HT1080 (cell line): ENCODE measurements around the gene CLSTN3.

RAMPAGE:
- cytosol, long total RNA = no peak
- long total RNA = no peak
- nucleus, long total RNA = no peak
Measured at GRCh38 chr12:7068317-7069048, 8.0 kb downstream of the C1S start.

DNA sequence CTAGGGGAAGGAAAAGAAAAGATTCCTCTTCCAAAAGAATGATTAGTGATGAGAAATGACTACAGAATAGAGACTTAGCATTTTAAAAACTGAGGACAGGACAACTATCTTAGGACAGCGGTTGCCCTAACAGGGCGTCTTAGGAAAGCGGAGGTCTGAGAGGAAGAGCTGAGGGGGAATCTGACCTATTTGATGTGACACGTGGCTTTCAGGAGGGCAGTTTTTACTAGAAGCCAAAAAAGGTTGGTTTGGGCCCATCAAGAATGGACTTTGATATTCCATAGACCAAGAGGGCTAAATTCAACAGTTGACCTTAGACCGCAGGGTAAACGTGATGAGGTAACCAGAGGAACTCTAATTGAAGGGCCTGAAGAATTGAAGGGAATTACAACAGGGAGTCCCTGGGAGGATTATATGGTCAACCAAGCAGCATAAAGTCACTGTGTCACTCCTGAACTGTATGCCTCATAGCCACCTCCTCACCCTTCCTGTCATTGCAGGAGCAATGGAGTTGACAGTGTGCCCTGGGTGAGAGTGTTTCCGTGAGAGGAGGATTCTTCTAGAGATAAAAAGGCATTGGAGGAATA, 11.5 kb downstream of the C1S start:
RAMPAGE:
- cytosol, long total RNA = no peak
- long total RNA = no peak
- nucleus, long total RNA = no peak

RAMPAGE:
- cytosol, long total RNA = no peak
- long total RNA = no peak
- nucleus, long total RNA = no peak
Measured at GRCh38 chr12:7088239-7088815, 3.9 kb downstream of the C1R start.

GRCh38 chr12:7127412-7128559, 903 bp downstream of the RBP5 start:
RAMPAGE:
- cytosol, long total RNA = no peak
- long total RNA = no peak
- nucleus, long total RNA = no peak

DNA sequence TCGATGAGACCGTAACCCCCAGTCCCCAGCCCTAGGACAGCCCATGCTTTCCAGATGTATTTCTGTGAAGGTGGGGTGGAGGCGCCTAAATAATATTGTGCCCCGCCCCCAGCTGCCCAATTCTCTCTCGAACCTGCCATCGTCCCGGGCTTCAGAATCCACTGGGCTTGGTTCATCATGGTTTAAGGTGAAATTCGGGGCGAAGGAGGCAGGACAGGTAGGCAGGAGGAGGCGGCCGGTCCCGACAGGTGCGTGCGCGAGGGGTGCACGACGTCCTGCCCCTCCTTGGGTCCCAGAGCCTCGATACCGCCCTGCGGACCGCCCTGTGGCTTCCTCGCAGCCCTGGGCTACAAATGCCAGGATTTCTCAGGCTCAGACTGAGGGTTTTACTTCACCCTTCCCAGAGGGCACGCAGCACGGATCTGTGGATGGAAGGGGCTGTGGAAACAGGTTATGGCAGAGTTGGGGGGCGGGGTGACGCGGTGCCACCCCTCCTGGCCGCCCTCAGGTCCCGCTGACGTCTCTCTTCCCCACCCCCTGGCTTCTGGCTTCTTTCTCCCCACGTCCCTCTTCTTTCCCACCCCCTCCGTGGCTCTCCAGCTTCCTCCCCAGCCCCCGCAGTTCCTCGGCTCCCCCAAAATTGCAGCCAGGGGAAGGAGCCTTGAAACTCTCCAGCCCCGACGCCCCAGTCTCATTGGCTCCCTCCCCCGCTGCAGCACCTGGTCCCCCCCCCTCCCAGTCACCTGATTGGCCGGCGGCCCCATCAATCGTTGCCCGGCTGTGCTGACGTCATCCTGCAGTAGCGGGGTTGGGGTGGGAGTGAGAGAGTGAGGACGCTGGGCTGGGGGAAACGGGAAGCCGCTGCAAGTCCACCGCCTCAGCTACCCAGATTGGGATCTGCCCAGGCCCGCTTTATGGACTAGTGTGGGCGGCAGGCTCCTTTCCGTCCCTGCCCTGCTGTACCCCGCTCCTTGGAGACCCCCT, at the start of gene CLSTN3:
TSS of gene CLSTN3 (plus strand) at position 792 of the 984 bp plus-strand sequence.
RAMPAGE:
- cytosol, long total RNA = no peak
- long total RNA = no peak
- nucleus, long total RNA = no peak

RAMPAGE:
- cytosol, long total RNA = no peak
- long total RNA = no peak
- nucleus, long total RNA = no peak
Measured at GRCh38 chr12:7155146-7156234, 25.3 kb downstream of the CLSTN3 start.

DNA sequence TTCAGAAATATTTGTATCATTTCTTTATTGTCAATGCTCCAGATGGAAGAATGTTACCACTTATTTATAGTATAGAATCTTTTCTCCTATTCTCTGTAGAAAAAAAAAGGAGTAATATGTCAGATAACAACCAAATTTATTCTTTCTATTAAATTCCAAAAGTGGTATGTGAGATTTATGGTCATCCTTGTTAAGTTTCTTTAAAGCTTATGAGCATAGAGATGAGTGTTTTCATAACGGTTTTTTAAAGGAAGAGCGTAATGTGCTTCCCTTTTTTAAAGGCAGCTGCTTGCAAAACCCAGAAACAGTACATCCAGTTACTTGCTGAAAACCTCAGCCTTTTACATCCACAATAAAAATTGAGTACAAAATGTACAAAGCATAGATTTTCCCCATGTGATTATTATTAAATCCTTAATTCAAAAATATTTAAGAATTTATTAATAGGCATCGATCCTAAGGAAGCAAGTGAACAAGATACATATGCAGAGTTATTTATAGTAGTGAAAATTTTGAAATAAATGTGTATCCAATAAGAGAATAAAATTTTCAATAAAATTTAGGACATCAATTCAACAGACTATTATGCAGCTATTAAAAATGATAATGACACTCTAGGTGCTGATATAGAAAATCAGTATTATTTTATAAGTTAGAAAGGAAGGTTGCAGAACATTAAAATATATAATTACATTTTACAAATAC, 53.7 kb upstream of the CD163 start:
RAMPAGE:
- cytosol, long total RNA = no peak
- long total RNA = no peak
- nucleus, long total RNA = no peak

DNA sequence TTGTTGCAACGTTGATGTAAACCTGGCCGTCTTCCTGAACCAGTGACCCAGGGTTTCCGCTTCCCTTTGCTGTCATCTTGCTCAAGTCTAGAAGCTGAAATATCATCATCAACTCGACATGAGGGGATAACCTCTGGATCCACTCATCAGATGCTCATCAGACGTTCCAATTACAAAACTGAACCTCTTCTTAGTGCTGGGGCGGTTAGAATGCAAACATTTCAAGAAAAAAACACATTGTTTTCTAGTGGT, 29.1 kb downstream of the SLC2A14 start:
RAMPAGE:
- cytosol, long total RNA = no peak
- long total RNA = no peak
- nucleus, long total RNA = no peak

RAMPAGE:
- cytosol, long total RNA = no peak
- long total RNA = no peak
- nucleus, long total RNA = no peak
Measured at GRCh38 chr12:7926361-7926913, 9.6 kb downstream of the SLC2A3 start.

GRCh38 chr12:7927323-7927893, 8.6 kb downstream of the SLC2A3 start:
RAMPAGE:
- cytosol, long total RNA = no peak
- long total RNA = no peak
- nucleus, long total RNA = no peak

DNA sequence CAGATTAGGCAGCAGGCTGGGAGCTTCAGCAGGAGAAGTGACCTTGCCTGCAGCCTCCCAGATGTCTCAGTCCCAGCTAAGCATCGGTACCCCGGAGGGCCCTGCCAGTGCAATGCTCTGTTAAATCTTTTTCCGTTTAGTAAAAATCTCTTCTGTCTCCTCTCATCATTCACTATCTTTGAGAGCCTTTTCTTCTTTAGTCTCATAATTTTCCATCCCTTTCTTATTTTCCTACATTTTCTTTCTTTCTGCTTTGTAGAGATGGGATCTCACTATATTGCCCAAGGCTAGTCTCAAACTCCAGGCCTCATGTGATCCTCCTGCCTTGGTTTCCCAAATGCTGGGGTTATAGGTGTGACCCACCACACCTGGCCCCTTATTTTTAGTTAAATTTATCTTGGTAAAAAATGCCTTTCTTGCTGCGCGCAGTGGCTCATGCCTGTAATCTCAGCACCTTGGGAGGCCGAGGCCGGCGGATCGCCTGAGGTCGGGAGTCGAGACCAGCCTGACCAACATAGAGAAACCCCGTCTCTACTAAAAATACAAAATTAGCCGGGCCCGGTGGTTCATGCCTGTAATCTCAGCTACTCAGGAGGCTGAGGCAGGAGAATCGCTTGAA, 1.1 kb downstream of the SLC2A3 start:
RAMPAGE:
- cytosol, long total RNA = no peak
- long total RNA = no peak
- nucleus, long total RNA = no peak

DNA sequence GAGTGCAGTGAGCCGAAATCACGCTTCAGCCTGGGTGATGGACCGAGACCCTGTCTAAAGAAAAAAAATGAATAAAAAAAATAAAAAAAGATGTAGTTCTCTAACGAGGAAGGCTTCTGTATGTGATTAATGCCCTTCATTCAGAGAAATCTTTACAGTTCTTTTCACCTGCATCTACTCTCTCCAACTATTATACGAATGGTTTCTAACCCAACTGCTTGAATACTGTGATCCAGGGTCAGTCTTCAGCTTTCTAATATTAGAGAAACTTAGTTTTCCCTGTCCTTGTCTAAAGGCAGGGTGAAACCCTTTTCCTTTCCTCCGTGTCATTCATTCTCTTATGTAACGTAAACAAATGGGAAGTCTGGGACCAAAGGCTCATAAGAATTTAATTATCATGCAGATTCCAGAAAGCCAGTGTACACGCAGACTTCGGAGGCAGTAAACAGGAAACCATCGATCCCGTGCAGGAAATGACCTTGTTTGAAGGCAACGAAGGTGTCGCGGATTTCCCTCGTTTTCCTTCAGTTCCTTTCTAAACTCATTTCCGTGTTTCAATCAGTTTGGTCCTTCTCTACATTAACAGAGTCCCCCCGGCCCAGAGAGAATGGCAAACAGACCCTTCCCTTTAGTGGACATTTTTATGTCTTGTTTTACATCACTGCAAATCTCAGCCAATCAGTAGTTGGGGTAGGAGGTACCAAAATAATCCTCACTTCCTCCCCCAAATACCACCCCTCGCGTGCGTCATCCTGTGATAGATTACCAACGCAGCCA, 6.4 kb upstream of the FOXJ2 start:
RAMPAGE:
- cytosol, long total RNA = no peak
- long total RNA = no peak
- nucleus, long total RNA = no peak

RAMPAGE:
- cytosol, long total RNA = no peak
- long total RNA = no peak
- nucleus, long total RNA = no peak
Measured at GRCh38 chr12:8179853-8180818, 23.3 kb downstream of the ZNF705A start.

RAMPAGE:
- cytosol, long total RNA = no peak
- long total RNA = no peak
- nucleus, long total RNA = no peak
Measured at GRCh38 chr12:8242177-8242688, 14.8 kb upstream of the FAM90A1 start.

DNA sequence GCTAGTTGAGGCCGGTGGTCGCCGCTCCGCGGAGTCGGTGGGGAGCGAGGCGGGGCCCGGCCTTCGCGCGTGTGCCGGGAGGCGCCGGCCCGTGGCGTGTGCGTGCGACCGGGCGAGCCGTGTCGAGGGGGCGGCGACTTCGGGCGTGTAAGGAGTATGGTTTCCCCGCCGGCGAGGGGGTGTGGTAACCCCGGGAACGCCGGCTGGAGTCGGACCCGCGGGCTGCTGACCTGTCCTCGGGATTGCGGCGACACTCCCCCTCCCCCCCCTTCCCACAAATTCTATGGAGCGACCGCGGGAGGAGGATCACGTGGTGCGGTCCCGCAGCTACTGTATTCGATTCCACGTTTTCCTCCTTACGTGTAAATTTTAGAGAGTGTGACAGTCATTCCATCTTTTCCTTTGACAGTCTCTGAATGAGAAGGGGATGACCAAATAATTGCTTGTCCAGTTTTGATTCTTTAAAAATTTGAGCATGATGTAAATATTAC, 701 bp downstream of the RIMKLB start:
RAMPAGE:
- cytosol, long total RNA = no peak
- long total RNA = no peak
- nucleus, long total RNA = no peak

DNA sequence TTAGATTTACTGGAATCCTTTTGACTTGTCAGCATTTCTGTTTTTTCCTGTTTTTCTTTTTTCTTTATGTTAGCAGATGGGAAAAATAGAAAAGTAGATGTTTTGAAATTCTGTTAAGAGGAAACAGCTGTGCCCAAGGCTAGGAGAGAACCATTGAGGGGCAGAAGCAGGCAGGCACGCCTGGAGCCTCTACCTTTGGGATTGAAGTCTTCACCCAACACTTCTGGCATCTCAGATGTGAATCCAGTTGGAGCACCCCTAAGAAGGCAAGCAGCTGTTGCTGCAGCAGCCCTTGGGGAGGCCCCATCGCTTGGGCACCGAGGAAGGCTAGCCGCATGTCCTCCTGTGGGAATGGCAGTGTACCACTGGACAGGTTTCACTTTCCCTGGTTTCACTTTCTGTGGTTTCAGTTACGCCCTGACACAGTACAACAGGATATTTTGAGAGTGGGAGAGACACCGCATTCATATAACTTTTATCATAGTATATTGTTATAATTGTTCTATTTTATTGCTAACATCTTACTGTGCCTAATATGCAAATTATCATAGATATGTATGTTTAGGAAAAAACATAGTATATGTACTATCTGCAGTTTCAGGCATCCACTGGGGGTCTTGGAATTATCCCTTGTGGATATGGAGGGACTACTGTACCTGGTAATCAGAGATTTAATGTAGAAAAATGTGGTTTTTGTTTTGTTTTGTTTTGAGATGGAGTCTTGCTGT, 11.7 kb downstream of the RIMKLB start:
RAMPAGE:
- cytosol, long total RNA = no peak
- long total RNA = no peak
- nucleus, long total RNA = no peak

GRCh38 chr12:8912909-8913404, 1.4 kb upstream of the PHC1 start:
RAMPAGE:
- cytosol, long total RNA = no peak
- long total RNA = no peak
- nucleus, long total RNA = no peak

GRCh38 chr12:9126913-9127915, 11.5 kb upstream of the A2M start:
RAMPAGE:
- cytosol, long total RNA = no peak
- long total RNA = no peak
- nucleus, long total RNA = no peak

DNA sequence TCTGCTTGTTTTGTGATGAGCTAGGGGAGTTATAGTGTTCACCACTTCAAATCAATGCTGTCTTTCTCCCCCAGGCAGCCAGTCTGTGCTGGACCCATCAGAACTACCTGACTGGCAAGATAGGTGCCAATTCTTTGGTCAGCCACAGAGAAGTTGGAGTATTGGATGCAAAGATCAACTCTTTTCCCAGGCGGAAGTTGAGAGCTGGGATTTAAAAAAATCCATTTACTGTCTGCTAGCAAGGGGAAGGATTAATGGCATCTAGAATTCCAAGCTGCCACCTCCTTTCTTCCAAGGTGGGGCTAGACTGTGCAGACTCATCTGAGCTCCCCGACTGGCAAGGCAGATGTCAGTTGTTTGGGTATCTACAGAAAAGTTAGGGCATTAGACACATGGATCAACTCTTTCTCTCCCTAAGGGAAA, 31.0 kb upstream of the A2M start:
RAMPAGE:
- cytosol, long total RNA = no peak
- long total RNA = no peak
- nucleus, long total RNA = no peak

DNA sequence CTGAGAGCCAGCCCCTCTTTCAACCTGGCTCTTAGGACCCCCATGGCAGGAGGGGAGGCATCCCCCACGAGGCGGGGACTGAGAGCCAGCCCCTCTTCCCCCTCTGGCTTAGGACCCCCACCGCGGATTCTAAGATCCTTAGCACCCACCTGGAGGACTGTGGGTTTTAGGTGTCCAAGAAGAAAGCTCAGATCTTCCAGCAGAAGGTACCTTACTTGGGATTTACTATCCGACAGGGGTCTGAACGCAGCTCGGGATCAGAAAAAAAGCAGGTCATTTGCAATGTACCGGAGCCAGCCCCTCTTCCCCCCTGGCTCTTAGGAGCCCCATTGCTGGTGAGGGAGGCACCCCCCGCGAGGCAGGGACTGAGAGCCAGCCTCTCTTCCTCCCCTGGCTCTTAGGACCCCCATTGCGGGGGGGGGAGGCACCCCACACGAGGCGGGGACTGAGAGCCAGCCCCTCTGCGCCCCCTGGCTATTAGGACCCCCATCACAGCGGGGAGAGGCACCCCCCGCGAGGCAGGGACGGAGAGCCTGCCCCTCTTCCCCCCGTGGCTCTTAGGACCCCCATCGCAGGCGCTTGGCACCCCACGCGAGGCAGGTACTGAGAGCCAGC, 198.1 kb upstream of the PZP start:
RAMPAGE:
- cytosol, long total RNA = no peak
- long total RNA = no peak
- nucleus, long total RNA = no peak